Tibial nerve (tissue), 3 donors: ENCODE measurements around a stretch of chr2.

DNA sequence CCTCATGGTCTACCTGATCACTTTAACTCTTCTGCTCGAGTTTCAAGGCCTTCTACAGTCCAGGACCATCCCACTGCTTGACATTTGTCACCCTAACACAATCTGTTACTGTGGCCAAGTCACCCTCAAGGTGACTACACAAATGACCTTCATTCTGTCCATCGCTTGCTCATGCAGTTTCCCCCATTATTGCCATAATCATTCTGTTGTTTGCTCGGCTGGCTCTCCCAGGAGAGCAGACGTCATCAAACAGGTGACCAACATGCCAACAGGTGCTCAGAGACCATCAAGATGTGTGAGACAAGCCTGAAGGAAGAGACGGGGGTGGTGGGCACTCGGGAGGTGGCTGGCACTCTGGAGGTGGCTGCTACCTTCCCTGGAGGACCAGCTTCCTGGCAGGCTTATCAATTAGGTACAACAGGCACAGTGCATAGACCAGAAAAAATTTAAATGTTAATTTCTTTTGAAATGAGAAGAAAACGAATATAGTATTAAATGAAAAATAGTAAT, 16.7 kb upstream of the HAAO start:
- PRO-cap = no peak
- RAMPAGE, long total RNA, 3 experiments = no peak in any of the 3 experiments

- PRO-cap = bidirectional peak, plus-strand start at chr2:42809914, minus-strand start at chr2:42809845; bidirectional peak, plus-strand start at chr2:42810202, minus-strand start at chr2:42810125
- RAMPAGE, long total RNA, 3 experiments = no peak in any of the 3 experiments
These were observed 17.5 kb upstream of the HAAO start for GRCh38 chr2:42809764-42810345.

GRCh38 chr2:42810630-42811466, 18.5 kb upstream of the HAAO start:
- PRO-cap = bidirectional peak, plus-strand start at chr2:42811357, minus-strand start at chr2:42811275
- RAMPAGE, long total RNA, 3 experiments = start-site peak on the minus strand in 2 of 3 experiments, at chr2:42811139-42811148 at its widest, 7 to 9 reads per replicate

DNA sequence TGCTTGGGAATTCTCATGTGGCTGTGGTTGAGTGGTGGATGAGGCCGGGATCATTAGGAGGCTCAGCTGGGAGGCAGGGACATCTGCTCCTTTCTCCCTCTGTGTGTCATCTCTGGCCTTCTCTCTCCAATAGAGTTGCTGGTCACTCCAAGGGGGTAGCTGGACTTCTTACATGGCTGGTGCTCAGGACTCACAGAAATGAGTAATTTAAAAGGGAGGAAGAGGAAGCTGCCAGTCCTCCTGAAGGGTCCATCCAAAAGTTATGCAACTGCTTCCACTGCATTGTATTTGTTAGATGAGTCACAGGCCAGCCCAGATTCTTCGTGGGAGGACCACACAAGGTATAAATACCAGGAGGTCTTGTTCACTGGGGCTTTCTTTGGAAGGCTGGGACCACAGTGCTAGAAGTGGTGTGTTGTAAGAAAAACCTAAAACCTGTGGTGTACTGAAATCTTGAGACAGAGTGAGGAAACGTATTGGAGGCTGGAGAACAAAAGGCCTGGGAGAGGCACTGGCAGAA, 43.6 kb upstream of the HAAO start:
- PRO-cap = no peak
- RAMPAGE, long total RNA, 3 experiments = no peak in any of the 3 experiments

DNA sequence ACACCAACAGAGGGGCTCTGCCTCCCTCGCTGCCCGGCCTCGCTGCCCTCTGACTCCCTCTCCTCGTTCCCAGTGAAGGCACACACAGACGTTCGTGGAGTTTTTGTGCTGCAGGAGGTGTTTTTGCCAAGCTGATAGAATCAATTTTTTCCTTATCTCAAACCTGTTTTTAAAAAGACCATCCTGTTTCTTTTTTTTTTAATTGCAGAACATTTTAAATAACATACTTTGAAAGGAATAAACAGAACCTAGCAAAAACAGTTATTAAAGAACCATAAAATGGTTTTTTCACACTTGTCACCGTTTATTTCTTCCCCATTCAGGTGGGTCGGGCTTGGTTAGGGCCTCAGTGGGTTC, 71.5 kb upstream of the HAAO start:
- PRO-cap = no peak
- RAMPAGE, long total RNA, 3 experiments = no peak in any of the 3 experiments

DNA sequence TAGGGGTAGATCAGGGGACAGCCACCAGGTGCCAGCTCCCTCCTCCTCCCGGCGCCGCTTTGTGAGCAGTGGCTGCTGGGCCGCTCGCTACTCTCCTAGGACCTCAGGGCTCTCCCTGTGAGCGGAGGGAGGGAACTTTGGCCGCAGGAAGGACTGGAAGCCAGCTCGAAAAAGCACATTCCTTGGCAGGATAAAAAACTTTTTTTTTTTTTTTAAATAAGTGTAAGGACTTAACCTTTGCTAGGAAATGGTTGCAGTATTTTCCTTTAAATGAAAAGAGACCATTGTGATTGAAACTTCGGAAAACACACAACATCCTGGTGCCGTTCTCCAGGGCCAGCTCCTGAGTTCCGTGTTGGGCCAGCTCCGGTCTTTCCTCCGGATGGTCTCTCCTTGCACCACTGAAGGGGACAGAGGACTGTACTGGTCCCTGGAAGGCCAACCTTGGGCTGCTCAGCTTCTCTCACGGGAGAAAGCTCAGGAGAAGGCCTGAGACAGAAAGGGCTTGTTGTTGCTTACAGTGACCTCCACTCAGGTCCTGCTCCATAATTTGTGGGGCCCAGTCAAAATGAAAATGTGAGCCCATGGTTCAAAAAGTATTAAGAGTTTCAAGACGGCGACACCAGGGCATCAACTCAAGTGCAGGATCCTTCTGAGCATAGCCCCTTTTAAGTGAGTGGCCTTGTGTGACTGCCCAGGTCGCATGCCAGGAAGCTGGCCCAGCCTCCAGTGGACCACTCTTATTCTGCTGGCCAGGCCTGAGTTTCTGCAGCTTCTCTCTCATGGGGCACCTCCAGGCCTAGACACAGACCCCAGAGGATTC, 83.2 kb upstream of the HAAO start:
- PRO-cap = unidirectional peak, minus-strand start at position 61 of the sequence
- RAMPAGE, long total RNA, 3 experiments = no peak in any of the 3 experiments

- PRO-cap = no peak
- RAMPAGE, long total RNA, 3 experiments = no peak in any of the 3 experiments
These were observed 116.1 kb upstream of the HAAO start for GRCh38 chr2:42908365-42908939.

DNA sequence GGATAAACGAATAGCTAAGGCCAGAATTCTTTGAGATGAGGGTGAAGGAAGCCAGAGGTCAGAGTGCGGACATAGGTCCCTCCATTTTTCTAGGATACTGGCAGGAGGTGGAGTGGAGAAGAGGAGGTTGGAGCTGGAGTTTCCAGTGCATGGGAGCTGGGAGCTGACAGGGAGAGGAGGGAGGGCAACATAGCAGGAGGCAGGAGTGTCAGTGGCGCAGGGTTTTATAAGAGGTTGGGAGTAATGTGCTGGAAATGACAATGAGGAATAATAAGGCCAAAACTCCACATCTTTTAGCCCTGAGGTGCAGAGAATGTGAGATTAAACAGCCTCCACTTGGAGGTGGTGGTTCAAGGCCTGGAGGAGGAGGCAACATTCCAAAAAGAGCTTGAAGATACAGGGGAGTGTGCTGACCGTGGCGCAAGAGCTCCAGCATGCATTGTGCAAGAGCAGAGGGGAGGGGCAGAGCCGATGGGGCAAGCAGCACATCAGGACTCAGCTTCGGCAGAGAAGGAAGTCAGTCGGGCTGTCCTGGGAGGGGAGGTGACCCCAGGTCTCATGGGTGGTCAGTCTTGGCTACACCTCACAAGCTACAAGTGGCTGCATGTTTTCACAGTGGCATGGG, 208.3 kb downstream of the ZFP36L2 start:
- PRO-cap = unidirectional peak, plus-strand start at position 501 of the sequence
- RAMPAGE, long total RNA, 3 experiments = no peak in any of the 3 experiments

GRCh38 chr2:43110366-43111037, 115.9 kb downstream of the ZFP36L2 start:
- PRO-cap = no peak
- RAMPAGE, long total RNA, 3 experiments = no peak in any of the 3 experiments

GRCh38 chr2:43132296-43133225, 93.8 kb downstream of the ZFP36L2 start:
- PRO-cap = no peak
- RAMPAGE, long total RNA, 3 experiments = no peak in any of the 3 experiments

DNA sequence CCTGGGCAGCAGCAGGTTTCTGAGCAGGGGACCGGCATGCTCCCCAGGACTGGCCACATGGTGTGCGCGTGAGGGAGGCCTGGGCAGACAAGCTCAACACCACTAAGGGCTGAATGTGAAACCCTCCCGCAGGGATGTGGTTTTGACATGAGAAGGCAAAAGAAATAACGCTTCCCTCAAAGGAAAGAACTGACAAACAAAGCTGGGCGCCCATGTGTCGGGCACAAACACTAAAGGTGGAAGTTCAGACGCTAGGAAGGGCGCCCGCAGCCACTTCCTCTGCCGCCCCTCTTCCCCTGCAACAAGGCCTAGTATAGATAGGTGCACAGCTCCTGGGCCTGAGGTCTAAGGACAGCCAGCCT, 92.4 kb downstream of the ZFP36L2 start:
- PRO-cap = no peak
- RAMPAGE, long total RNA, 3 experiments = no peak in any of the 3 experiments

DNA sequence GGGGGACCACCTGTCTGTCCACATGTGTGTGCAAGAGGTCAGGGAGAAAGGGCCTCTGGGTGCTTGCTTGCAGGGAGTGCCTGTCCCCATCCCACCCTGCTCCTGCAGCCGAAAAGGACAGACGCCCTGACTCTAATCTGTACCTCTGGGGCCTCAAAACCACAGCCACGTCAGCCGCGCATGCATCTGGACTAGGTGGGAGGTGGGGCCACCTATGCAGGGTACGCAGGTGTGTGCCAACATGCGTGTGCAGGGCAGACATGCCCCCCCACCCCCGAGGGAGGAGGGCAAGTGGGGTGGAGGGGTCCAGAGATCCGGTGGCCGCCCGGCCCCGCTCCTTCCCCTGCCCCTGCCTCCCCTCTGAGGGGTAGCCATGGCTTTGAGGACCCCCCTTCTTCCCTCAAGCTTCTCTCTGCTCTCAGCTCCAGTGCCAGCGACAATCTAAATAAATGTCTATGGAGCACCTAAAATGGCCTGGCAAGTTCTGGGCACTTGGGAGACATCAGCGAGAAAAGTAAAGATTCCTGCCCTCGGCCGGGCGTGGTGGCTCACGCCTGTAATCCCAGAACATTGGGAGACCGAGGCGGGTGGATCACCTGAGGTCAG, 91.9 kb downstream of the ZFP36L2 start:
- PRO-cap = no peak
- RAMPAGE, long total RNA, 3 experiments = no peak in any of the 3 experiments

- PRO-cap = no peak
- RAMPAGE, long total RNA, 3 experiments = no peak in any of the 3 experiments
These were observed 89.0 kb downstream of the ZFP36L2 start for GRCh38 chr2:43137570-43137731.

- PRO-cap = no peak
- RAMPAGE, long total RNA, 3 experiments = no peak in any of the 3 experiments
These were observed 26.5 kb downstream of the ZFP36L2 start for GRCh38 chr2:43199708-43200517.

DNA sequence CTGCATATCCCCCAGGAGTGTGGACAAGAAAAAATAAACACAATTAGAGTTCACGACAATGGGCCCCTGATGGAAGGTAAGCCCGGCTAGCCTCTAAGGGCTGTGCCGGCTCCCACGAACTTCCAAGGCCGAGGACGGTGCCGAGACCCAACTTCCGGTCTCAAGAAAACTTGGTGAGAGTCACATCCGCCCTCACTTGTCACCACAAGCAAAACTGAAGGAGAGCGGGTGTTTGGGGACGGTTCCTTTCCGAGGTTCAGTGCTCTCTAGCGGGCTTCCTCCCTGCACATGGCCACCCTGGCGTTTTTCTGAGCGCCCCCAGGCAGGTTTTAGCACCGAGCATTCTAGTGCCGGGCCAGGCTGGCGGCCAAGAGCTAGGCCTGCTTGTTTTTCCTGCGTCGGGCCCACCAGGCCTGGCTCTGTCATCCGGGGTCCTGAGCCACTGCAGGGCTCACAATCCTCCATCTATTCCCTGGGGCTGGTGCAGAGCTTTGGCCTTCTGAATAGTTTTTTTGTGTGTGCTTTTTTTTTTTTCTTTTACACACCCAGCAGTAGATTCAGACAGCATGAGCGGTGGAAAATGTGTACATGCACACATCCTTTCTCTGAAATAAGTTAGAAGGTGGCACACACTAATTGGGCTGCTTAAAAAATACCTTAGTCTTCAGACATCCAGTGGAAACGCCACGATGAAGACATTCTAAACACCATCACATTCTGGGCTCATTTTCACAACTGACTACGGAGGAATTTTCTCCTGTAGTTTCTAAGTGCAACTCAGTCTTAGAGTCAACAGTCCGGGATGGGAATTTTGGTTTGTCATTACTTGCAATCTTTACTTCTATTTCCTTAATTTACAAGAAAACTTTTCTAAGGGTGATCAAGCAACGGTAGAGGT, 6.3 kb downstream of the ZFP36L2 start:
- PRO-cap = no peak
- RAMPAGE, long total RNA, 3 experiments = no peak in any of the 3 experiments

DNA sequence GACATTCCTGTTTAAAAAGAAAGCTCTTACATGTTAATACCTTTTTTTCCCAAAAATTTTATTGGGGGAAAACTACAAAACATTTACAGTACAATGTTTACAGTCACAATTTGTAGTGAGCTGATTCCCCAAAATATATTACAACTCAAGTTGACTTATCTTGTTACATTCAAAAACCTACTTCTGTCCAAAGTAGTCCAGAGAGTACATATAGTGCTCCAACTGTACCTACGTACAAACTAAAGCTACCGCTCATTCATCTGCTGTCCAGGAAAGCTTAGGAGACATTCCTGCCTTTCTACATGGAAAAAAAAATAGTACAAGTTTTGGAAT, 4.1 kb downstream of the ZFP36L2 start:
- PRO-cap = no peak
- RAMPAGE, long total RNA, 3 experiments = no peak in any of the 3 experiments

DNA sequence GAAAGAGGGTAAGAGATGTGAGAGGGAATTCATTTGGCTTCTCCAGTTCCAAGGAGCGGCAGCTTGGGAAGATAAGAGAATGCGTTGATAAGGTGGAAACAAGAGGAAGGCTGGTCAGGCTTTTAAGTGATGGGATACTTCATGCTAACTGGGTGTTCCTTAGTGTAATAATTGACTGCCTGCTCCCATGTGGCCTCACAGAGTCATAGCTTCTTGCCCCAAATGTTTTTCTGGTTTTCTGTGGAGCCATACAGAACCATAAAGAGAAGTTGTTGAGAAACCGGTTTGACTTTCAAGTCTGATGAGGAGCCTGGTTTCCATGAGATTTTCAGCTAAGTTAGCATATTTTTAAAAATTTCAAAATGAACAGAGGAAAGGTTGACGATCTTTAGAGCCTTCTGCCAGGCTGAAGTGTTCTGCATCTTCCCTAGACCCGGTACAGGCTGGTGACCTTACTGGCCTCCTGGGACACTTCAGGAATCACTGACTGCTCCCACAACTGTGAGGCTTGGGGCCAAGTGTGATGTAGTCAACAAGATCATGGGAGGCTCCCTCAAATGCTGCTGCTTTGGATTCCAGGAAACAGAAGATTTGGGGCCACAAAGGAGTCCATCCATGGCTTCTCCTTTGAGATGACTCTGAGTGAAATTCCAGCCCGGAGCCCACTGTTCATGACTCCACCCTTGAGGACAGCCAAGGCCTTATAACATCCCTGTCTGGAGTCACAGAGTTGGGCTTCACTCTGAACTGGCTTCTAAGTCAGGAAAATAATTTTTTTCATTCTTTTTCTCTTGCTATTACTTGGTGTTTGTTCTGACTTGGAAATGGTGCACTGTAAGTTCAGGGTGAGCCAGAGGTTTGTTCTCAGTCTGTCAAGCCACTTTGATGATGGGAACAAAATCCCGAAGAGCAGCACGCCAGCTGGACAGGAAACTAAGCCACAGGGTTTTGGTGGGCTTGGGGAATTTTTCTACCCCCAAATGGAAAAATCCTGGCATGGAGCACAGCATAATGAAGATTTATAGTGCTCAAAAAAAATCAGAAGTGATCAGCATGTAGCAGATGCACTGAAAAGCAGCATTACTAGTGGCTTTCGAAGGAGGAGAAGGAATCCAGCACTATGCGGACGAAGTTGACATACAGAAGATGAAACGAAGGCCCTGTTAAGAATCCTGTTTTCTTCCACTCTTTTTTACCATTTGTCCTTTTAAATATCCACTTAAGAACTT, 97.9 kb upstream of the ZFP36L2 start:
- PRO-cap = no peak
- RAMPAGE, long total RNA, 3 experiments = no peak in any of the 3 experiments

- PRO-cap = no peak
- RAMPAGE, long total RNA, 3 experiments = no peak in any of the 3 experiments
These were observed 176.0 kb upstream of the ZFP36L2 start for GRCh38 chr2:43402323-43402979.

DNA sequence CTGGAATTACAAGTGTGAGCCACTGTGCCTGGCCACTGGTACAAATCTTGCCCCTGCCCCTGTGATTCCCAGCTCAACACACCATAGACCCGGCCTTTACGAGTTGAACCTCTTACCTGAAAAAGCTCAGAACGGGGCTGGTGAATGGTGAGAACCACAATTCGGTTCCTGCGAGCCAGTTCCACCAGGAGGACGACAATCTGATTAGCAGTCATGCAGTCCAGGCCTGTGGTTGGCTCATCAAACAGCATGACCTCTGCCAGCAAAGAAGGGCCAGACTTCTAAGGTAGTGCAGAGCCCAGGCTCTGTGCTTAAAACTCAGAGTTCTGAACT, 12.4 kb downstream of the ABCG5 start:
- PRO-cap = no peak
- RAMPAGE, long total RNA, 3 experiments = no peak in any of the 3 experiments

- PRO-cap = no peak
- RAMPAGE, long total RNA, 3 experiments = no peak in any of the 3 experiments
These were observed 2.2 kb downstream of the LRPPRC start for GRCh38 chr2:43993362-43994198.